Colic lymph node (tissue), 1 donor: ENCODE results near the gene SPRYD3.

DNA sequence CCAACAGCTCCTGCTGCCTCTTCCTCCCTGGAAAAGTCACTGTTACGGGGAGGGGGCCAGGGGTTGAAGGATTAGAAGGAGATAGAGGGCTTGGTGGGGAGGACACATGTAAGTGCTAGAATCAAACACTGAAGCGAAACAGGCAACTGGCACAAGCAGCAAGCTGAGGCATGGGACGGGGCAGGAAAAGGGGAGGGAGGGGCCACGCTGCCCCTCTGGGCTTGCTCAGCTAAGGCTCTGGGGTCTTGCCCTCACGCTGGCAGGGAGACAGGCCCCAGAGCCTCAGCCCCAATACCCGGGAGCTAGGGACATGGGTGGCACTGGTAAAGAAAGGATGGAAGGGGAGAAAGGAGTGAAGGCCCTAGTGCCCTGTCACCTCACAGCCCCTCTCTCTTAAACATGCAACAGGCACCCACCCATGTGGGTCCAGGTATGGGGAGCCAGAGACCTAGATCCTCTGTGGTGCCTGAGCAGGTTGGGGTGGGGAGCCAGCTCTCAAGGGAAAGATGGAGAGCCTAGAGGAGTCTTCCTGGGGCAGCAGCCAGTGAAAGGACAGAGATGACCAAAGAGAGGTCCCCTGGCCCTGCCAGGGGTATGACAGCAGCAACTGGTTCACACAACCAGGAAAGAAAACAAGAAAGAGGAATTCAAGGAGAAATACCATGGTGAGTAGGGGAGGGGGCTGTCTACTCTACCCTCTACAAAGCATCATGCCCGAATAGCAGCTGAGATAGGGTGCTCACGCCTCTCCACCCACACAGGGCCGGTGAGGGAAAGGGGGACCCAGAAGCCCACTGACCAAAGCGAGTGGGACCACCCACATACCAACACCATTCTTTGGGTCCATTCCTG lies 14.2 kb downstream of the SPRYD3 start:
- PRO-cap, result no peak

- PRO-cap, result bidirectional peak, plus-strand start at chr12:53079568, minus-strand start at chr12:53079382
Observed at GRCh38 chr12:53079262-53080230, at the start of gene SPRYD3. TSS of gene SPRYD3 (minus strand) at chr12:53079390.

DNA sequence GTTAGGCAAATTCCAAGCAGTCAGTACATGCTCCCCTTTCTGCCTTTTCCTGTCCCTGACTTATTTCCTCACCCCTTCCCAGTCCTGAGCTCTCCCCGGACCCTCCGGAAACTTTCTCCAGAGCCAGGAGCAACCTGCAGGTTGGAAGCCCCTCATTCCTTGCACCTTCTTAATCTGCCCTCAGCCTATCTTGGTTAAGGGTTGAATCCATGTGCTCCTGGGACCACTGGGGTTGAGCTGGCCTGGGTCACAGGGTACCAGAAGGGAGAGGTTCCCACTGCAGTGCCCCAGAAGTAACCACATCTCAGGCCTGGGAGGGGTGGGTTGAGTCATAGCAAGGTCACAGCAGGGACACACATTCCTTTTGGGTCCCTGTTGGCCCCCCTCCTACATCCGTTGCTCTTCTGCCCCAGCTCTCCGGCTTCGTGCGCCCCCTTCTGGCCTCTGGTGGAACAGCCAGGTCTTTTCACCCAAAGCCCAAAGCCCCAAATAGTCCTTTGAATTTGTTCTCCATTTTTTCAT lies 1.8 kb downstream of the IGFBP6 start:
- PRO-cap, result no peak

DNA sequence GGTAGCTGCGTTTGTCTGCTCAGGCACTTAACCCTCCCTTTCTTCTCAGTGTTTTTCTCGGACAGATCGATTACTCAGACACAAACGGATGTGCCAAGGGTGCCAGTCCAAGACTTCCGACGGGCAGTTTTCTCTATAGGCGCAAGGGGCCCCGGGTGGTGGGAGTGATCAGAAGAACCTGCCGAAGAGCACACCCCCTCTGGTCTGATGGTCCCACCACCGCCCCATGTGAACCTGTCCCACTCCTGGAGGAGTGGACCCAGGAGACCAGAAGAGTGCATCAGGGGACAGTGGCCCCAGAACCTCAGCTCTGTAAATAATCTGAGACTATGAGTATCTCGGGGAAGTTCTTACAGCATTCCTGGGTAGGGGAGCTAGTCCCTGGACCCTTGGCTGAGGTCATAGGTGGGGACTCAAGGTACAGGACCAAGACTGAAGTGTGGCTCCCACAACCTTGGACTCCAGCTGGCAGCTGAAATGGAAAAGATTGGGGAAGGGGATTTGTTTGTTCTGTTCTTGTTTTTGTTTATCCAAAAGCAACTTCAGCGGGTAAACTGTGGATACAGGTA lies 6.8 kb upstream of the CSAD start:
- PRO-cap, result no peak

GRCh38 chr12:53191505-53192136 lies 10.9 kb upstream of the CSAD start:
- PRO-cap, result no peak

- PRO-cap, result no peak
Observed at GRCh38 chr12:53214073-53215055, 7.3 kb upstream of the ITGB7 start.

DNA sequence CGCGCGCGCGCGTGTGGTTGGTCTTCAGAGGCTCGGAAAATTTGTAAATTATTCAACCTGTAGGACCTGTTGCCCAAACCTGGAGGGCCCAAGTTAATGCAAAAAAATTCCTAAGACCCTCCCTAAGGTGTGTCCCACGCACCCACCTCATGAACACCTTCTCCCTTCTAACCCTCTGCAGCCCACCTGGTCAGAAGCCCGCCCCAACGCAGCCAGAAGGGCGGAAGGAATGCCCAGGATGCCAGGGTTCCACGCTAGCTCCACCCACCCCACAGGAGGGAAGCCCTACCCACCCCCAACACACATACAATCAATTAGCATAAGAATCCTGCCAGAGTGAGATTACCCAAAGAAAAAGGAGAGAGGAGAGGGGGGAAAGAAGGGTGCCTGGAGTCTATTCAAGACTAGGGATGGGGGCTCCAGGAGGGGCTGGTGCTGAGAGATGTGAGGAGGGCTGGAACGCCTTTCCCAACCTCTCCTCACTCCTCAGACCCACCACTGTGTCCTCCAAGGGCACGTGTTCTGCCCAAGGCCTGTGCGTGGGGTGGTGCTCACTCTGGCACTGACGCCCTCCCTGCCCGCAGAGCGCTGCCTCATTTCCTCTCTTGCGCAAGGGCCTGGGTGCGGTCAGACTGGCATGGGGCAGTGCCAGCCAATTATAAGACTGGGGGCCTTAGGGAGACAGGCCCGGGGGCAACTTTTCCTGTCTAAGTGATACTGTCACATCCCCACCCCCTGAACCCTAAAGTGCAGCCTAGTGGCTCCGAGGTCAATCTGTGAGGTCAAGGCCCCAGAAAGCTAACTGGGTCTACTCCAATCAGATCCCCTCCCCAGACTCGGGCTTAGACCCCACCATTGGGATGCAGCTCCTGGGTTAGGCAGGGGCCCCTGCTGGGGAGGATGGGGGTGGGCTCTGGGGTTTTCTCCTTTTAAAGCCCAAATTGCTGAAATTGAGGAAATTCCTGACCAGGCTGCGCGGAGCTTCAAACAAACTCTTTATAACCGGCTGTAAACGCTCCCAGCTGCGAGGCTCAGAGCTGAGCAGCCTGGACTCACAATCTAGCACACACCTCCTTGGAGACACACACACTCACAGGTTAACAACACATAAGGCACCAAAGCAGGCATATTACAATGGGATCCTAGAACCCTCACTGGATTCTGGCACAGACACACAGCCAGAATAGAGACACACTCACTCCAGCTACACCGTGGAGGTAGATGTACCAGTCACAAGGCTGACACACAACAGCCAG lies 10.2 kb upstream of the ITGB7 start:
- PRO-cap, result no peak

DNA sequence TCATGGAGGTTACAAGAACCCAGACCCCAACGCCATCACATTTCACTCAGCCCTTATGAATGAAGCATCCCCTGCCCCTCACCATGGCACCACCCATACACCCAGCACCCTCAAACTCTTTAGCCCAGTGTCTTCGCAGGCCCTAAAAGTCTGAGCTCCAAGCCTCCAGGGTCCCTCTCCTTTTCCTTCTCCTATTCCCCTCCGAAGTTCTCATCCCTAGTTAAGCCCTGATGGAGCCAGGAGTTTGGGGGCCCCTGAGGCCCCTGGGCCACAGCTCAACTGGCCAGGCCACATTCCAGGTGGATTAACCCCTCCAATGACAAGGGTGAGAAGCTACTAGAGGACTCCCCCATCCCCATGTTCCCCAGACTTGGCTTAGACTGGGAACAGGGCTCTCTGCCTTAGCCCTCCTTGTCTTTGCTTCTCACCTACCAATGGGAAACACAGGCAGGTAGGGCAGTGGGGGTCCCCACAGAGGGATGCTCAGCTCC lies 2.6 kb downstream of the RARG start:
- PRO-cap, result no peak

DNA sequence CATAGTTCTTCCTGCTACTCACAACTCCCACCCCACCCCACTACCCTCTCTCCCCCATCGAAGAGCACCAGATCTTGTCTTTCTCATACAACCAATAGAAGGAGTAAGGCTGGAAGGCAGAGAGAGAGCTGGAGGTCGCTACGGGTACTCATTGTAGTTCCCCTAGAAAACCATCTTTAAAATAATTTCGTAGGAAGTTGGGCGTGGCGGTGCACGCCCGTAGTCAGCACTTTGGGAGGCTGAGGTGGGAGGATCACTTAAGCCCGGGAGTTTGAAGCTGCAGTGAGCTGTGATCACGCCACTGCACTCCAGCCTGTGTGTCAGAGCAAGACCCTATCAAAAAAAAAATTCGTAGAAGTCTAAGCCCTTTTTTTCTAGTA lies 534 bp upstream of the ESPL1 start:
- PRO-cap, result no peak

DNA sequence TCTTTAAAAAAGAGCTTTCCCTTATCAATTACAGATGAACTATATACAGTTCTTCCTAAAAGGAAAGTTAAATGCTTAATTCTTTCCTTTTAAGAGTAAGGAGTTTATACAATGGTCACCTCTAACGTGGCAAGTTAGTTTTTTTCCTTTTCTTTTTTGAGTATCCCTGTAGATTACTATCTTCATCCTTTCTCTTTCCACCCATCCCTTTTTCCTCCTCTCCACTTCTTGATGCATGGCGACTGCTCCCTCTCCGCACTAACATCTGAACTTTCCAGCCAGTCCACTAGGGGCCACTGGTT lies 383 bp upstream of the PCBP2 start:
- PRO-cap, result bidirectional peak, plus-strand start outside the sequence, minus-strand start at position 267 of the sequence

GRCh38 chr12:53455175-53455747 lies 3.4 kb downstream of the PCBP2 start:
- PRO-cap, result no peak

DNA sequence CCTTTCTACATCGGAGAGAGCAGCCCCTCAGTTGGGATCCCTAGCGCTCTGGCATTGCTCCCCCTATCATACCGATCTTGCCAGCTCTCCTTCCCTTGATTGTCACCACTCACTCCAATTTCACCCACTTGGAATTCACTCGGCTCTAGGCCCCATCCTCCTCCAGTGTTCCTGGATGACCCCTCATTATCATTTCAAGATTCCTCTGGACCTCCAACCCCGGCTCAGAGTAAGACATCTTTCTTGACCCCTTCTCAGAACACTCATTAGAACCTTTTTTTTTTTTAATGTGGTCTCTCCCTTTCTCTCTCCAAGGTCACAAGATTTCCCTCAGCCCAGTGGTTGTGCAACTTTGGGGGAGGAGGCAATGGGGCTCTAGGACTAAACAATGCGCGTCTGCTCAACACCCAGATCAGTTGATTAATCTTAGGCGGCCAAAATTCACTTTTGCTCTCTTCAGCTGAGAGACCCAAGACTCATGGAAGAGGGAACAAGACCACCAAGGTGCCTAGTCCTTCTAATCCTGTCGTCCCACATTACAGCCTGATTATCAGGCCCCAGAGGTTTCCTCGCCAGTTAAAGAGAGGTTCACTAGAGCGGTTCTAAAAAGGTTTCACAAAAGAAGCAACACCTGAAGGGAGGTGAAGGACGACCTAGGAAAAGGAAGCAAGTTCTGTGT lies 781 bp upstream of the MAP3K12 start:
- PRO-cap, result bidirectional peak, plus-strand start at position 367 of the sequence, minus-strand start at position 265 of the sequence; unidirectional peak, minus-strand start at position 604 of the sequence

- PRO-cap, result no peak
Observed at GRCh38 chr12:53659563-53659986, 16.3 kb downstream of the ATP5MC2 start.

- PRO-cap, result no peak
Observed at GRCh38 chr12:53659987-53660487, 15.8 kb downstream of the ATP5MC2 start.

GRCh38 chr12:53696822-53697187 lies 20.9 kb upstream of the ATP5MC2 start:
- PRO-cap, result no peak

- PRO-cap, result no peak
Observed at GRCh38 chr12:53952839-53953494, 1.7 kb upstream of the HOXC12 start.

GRCh38 chr12:53967500-53967920 lies 5.4 kb upstream of the HOXC11 start:
- PRO-cap, result no peak

DNA sequence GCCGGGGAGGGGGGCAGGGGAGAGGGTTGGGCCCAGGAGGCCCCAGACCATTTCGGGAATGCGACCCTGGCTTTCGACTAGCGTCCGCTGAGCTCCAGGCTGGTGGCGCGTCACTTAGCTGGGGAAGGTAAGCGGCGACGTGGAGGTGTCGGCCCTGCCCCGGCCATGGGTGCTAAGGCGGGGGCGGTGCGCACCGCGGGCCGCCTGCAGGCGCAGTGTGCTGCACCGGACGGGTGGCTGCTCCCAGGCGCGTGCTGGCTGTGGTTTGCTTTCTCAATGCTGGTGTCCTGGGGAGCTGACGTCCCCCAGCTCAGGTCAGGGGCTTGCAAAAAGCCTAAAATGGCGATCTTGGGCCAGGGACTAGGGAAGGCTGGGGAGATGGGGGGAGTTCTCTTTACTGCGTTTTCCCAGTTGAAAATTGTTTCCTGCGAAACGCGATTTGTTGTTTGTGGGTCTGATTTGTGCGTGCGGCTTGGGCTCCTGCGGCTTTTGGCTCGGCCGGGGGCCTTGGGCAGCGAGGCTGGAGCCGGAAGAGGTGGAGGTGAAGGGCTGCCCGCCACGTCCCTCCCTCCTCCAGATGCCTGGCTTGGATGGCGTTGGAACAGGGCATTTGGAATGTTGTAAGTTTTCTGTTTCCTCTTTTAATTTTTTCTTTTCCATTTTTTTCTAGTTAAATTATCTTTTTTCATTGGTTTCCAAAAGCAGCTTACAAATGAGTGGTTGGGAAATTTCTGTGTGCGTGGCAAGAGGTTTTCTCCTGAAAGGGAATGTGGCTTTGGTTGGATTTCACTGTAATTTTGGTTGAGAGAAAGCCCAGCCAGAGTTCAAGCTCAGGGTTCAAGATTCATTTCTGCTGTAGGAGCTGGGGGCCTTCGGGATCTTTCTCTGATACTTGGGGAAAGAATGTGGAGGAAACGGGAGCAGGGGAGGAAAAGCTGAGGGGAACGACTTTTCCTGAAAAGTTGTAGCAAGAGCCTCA lies 1.4 kb downstream of the HOXC10 start:
- PRO-cap, result no peak

- PRO-cap, result no peak
Observed at GRCh38 chr12:53990914-53991468, 6.0 kb downstream of the HOXC10 start.

DNA sequence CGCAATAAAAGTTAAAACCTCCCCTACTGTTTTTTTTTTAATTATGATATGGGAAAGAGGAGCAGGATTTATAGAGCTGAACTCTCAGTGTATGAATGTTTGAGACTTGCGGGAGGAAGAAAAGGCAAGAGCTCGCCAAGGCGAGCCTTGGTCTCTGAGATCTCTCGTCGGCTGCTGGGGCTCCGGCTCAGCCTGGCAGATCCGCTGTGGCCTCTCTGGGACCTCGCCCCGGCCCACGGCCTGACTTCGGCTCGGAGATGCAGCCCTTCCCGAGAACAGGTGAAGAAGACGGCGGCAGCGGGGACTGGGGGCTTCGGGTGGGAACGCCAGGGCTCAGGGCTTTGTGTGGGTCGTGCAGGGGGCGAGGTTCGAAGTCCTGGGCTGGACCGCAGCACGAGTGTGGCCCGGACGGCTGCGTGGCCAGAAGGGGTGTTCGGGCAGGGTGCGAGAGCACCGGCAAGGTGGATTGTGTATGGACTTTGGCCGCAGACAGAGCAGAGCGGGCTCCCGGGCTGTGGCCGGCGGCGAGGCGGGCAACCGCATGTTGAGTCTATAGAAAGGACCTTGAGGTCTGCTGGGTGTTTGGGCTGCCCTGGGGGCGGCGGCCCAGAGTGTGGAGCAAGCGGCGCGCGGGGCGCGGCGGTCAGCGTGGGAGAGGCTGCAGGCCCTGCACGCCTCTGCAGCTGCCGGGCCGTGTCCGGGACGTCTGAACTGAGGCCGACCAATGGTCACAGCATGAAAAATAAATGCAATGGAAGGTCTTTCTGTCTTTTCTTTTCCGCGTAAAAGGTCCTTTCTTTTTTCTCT lies 5.8 kb upstream of the HOXC9 start:
- PRO-cap, result no peak